ENCODE results near the genes CD180 and SLC30A5.

- PRO-cap = no peak
These were observed 36.6 kb downstream of the SREK1 start for GRCh38 chr5:66180740-66181106.

DNA sequence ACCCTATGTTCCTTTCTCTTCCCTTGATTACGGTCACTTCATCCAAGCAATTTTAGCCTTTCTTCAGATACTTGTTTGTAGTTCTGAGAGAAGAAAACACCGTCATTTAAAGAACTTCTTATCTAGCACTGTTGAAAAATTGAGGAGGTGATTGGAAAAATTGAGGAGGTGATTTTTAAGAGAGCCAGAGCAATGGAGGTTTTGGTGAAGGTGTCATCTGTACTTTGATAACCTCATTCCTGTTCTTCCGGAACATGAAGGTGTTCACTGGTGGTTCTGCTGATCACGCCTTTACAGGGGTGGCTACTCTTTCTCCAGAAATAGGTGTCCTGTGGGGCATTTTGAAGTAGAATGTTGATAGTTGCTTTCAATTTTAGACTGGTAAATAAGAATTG, 94.4 kb downstream of the MAST4 start:
- PRO-cap = no peak

- PRO-cap = no peak
These were observed 218.0 kb downstream of the CD180 start for GRCh38 chr5:66978469-66979204.

GRCh38 chr5:67095336-67096237, 101.0 kb downstream of the CD180 start:
- PRO-cap = no peak

- PRO-cap = no peak
These were observed 30.0 kb downstream of the CD180 start for GRCh38 chr5:67166476-67167087.

DNA sequence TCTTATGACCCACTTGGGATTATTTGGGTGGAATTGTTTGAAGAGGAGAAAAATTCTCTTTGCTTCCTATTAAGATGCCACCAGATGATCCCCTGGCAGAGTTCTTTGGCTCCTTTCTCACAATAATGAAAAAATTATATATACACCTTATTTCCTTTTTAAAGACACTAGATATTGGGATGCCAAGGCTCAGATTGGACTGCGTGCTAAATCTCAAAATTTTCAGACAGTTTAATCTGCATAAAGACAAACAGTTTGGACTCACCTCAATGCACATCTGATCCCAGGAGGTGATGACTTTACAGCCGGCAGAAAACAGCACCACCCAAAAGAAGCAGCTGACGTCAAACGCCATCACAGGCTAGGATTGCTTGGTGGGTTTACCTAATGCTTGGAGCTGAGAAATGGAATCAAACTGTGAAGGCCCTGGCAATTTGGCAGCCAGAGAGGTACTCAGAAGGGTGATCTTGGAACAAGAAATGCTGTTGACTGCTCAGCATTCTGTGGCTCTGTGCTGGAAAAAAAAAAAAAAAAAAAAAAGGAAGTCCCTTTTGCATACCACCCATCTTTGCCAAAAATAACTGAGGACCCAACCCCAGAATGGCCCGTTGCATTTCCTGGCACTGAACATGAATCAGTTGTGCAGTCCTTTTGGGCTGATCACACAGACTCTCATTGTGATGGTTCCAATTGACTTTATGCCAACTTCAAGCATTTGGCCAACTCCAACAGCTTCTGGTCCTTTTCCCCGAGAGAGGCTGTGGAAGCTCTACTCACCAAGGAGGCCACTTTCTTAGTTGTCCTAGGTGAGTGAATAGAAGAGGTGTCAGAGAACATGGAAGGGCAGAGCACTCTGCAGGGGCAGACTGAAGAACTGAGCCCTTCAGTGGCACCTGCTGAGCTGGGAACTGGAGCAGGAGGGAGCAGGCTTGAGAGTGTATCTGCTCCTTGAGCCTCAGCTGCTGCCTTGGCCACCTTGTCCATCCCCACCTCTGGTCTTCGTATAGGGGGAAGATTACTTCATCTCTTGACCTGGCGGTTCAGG, at the start of gene CD180:
CD180 (minus strand) TSS at position 513 of the 1,045 bp plus-strand sequence.
- PRO-cap = no peak

- PRO-cap = no peak
These were observed 60.7 kb upstream of the CD180 start for GRCh38 chr5:67257269-67257661.

- PRO-cap = no peak
These were observed 278.3 kb upstream of the CD180 start for GRCh38 chr5:67474855-67475249.

- PRO-cap = no peak
These were observed 294.4 kb upstream of the CD180 start for GRCh38 chr5:67491074-67491405.

- PRO-cap = no peak
These were observed 243.5 kb upstream of the PIK3R1 start for GRCh38 chr5:67972013-67972574.

DNA sequence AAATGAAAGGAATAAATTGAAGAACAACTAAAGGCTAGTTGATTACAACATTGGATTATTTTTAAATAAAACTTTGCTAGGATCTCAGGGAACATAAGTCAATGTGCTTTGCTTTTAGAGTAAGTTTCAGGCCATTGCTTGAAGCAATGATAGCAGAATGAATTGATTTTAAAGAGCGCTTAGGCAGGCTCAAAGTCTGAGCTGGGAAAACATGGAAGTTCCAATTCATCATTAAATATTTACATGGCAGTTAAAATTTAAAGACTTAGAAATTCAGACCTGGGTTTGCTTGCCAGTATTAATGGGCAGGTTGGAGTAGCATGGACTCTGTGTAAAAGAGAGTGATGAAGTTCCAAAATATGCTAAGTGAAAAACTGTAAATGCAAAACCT, 48.5 kb upstream of the PIK3R1 start:
- PRO-cap = no peak

- PRO-cap = no peak
These were observed 241.2 kb downstream of the PIK3R1 start for GRCh38 chr5:68456686-68457265.

GRCh38 chr5:68541084-68541468, 325.5 kb downstream of the PIK3R1 start:
- PRO-cap = no peak

DNA sequence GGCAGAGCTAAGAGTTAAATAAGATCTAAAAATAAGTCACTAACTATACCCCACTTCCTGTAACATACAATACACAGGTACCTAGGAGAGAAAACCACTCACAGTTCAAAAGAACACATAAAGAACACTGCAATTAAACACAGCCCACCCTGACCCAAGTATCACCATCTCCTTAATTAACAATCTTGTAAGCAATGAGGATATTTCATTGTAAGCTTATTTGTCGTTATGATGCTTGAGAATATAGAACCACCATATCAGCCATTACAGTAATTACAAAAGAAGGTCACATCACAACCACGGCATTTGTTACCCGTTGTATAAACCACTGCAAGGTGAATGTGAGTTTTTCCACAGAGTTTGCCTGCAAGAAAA, 382.1 kb upstream of the SLC30A5 start:
- PRO-cap = no peak

DNA sequence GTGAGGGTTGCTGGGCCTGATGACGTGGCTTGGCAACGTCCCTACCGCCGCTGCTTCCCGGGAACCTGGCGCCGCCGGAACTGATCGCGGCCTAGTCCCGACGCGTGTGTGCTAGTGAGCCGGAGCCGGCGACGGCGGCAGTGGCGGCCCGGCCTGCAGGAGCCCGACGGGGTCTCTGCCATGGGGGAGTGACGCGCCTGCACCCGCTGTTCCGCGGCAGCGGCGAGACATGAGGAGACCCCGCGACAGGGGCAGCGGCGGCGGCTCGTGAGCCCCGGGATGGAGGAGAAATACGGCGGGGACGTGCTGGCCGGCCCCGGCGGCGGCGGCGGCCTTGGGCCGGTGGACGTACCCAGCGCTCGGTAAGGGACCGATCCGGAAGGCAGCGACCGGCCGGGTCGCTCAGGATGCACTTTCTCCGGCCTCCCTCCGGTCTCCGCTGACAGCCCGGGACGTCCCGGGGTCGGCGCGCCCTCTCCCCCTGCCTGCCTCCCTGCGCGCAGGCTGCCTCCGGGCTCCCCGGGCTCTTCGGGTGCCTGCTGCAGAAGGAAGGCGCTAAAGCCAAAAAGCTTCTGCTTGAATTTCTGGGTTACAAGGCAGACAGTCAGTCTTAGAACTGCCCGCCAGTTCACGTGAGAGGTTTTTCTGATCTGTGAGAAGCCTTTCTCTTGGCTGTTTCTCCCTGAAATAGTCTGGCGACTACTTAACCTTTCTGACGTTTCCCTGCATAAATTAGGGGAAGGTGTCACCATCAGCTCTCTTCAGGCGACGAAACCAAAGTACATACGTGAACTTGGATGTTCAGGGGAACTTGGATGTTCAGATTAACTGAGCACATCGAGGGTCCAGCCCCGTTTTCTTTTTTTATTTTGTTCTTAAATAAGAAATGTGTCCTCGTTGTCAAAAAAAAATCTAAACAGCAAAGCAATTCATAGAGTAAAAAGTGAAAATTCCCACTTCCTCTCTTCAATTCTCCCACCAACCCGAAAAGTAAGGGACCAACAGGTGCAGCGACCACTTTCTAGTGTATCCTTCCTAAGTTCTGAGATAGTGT, at the start of gene SLC30A5:
SLC30A5 (plus strand) TSS at position 38 of the 1,054 bp plus-strand sequence.
- PRO-cap = bidirectional peak, plus-strand start at position 94 of the sequence, minus-strand start outside the sequence; bidirectional peak, plus-strand start at position 507 of the sequence, minus-strand start at position 480 of the sequence; unidirectional peak, minus-strand start at position 734 of the sequence

DNA sequence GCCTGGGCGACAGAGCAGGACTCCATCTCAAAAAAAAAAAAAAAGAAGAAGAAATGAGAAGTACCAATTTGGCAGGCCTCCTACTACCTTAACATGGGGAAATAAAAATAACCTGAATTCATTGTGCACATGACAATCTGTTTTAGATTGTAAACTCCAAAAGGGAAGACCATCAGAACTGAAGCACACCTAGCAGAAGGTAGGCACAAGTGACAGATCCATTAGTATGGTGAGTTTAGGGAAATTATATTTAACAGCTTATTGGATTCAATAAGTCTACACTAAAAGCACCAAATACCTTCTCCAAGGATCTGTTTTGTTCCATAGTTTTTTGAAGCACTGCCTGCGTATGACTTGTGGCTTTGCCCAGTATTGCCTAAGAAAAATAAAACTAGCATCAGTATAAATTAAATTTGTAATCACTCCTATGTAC, 24.9 kb downstream of the CCDC125 start:
- PRO-cap = no peak

GRCh38 chr5:70414973-70415489, 365.6 kb downstream of the SMN2 start:
- PRO-cap = unidirectional peak, minus-strand start at chr5:70415311

- PRO-cap = no peak
These were observed 347 bp downstream of the CARTPT start for GRCh38 chr5:71719435-71719808.

GRCh38 chr5:71916433-71916772, 190.9 kb upstream of the MAP1B start:
- PRO-cap = unidirectional peak, plus-strand start at chr5:71916685

DNA sequence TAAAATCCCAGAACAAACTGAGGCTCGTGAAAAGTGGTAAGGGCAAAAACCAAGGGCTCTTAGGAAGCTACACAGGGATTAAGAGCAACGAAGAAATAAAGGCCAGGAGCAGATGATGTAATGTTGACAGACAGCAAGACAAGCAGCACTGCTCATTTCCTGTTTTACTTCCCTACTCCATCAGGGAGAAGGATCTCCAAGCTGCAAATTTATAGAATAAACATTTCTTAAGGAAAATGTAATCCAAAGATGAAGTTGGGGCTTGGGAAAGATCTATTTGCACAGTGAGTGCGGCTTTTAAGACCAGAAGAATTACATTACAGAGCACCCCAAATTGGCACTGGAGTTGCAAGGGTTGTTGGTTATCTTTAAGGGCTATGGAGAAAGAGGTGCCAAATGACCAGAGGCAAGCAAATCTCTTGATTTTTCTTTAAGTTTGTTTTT, 182.2 kb upstream of the MAP1B start:
- PRO-cap = no peak

Measured in neuron (in vitro differentiated cells).